ENCODE data around the gene PPP1R3G.

DNA sequence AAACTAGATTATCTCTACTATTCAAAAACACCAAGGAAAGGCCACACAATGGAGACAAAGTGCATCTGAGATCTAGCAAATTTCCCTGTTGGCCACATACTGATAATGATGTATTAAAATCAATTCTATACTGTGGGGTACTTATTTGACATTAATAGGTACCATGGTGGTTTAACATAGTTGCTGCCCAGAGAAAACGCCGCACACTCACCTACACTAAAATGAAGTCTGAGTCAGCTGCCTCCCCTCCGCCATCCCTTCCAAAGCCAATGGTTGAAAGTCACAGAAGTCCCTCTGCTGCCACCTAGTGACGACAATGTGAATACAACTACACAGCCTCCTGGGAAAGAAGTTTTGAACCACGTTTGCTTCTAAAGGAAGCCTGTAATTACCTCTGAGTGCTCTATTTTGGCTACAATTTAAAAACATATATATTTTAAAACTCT is 20.4 kb upstream of the ECI2 start:
- PRO-cap, 2 experiments: no peak in any of the 2 experiments

GRCh38 chr6:4190748-4191045 is 55.3 kb upstream of the ECI2 start:
- PRO-cap, 2 experiments: no peak in any of the 2 experiments

DNA sequence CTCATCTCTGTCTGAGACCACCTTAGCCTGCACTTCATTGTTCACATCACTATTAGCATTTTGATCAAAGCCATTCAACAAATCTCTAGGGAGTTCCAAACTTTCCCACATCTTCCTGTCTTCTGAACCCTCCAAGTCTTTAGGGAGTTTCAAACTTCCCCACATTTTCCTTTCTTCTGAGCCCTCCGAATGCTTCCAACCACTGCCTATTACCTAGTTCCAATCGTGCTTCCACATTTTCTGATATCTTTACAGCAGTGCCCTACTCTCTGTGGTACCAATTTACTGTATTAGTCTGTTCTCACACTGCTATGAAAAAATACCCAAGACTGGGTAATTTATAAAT is 84.2 kb upstream of the ECI2 start:
- PRO-cap, 2 experiments: no peak in any of the 2 experiments

GRCh38 chr6:4371203-4371838 is 235.9 kb upstream of the ECI2 start:
- PRO-cap, 2 experiments: peak in 1 of 2 experiments; most common plus-strand start chr6:4371767 (in 1); most common minus-strand start chr6:4371618 (in 1)

DNA sequence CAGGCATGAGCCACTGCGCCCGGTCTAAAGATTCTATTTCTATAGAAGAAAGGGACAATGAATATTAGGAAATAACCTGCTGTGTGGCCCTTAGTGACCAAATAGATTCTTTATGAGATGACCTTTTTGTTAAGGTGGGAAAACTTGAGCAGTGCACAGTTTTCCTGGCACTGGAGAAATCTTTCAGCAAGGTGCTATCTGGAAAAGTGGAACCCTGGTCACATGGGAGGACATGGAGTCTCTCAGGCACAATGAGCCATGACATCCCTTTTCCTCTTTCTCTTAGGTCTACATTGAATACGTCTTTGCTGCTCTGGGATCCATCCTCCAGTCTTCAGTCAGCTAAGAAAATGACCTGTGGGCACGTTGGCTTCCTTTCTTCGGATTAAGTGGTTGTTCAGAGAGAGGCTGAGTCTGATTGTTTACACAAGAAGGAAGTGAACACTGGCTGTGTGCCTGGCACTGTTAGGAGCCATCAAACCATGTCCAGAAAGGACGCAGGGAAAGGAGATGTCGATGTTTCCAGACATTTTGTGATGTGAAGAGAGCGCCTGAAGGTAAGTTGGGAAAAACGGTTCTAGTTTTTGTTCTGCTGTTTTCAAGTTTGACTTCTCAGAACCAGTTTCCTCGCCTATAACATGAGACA is 310.0 kb upstream of the CDYL start:
- PRO-cap, 2 experiments: no peak in any of the 2 experiments

DNA sequence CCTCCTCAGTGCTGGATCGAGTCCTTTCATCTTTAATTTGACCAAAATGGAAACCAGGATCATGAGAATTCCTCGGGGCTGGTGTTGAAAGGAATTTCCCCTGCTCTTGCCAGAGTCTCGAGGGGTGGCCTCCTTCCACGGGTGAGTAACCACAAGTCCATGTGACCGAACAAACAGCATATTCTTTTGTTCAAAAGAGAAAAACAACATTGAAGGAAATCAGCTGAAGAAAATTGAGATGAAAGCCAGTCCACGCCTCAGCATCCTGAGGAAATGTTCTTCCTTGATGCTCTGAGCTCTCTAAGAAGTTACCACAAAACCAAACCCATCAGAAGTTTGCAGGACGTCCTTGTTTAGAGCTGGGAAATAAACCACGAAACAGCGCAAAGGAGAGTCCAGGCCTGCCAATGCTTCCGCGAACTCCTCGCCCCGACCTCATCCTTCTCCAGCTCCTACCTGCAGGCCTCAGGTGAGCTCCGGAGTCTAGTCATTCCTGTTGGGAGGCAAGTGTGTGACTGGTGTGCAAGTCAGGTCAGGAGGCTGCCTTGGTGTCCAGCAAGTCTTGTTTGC is 165.8 kb upstream of the CDYL start:
- PRO-cap, 2 experiments: no peak in any of the 2 experiments

DNA sequence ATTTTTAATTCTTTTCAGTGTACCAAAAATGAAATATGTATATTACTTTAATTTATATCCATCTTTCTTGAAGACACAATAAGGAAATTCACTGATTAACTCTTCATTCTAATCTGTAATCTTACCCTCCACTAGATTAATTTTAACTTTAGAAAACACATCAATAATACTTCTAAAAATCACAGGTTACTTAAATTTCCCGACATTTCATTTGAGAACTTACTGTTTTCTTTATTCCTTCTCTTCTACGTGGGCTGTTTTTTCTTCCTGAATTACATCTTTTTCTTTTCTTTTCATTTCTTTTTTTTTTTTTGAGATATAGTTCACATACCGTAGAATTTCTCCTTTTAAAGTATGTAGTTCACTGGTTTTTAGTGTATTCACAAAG is 20.9 kb downstream of the CDYL start:
- PRO-cap, 2 experiments: no peak in any of the 2 experiments

DNA sequence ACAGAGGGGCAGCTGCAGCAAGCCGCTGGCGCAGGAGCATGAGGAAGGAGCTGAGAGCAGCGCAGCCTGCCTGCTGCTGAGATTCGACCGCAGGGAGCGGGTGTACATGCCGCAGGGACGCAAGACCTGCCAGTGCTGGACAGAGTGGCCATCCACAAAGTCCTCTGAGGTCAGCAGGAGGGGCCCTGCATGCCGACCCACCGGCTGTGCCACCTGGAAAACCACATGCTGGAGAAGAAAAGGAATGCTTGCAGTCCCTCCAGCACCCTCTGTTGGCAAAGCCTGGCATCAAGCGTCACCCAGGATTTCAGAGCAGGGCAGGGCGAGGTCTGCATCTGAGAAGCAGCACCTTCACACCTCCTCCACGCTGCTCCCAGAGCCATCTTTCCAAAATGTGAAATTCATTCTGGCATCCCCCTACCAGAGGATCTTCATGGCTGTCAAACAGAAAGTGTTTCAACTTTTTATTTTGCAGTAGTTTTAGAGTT is 29.8 kb downstream of the CDYL start:
- PRO-cap, 2 experiments: no peak in any of the 2 experiments

DNA sequence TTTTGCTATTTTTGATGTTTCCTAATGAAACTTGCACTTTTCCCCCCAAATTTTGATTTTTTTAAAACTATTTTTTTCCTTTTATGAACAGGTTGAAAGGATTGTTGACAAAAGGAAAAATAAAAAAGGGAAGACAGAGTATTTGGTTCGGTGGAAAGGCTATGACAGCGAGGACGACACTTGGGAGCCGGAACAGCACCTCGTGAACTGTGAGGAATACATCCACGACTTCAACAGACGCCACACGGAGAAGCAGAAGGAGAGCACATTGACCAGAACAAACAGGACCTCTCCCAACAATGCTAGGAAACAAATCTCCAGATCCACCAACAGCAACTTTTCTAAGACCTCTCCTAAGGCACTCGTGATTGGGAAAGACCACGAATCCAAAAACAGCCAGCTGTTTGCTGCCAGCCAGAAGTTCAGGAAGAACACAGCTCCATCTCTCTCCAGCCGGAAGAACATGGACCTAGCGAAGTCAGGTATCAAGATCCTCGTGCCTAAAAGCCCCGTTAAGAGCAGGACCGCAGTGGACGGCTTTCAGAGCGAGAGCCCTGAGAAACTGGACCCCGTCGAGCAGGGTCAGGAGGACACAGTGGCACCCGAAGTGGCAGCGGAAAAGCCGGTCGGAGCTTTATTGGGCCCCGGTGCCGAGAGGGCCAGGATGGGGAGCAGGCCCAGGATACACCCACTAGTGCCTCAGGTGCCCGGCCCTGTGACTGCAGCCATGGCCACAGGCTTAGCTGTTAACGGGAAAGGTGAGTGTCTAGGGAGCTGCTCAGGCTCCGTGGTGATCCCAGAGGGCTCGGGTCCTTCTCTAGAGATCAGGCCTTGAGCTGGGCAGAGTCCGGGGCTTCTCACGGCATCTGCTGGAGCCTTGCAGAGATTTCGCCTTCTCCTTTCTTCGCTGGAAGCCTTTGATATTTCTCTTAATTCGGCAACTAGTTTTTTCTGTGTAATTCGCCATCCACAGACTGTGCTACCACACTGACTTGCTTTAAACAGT is 111.9 kb downstream of the RPP40 start:
- PRO-cap, 2 experiments: no peak in any of the 2 experiments

DNA sequence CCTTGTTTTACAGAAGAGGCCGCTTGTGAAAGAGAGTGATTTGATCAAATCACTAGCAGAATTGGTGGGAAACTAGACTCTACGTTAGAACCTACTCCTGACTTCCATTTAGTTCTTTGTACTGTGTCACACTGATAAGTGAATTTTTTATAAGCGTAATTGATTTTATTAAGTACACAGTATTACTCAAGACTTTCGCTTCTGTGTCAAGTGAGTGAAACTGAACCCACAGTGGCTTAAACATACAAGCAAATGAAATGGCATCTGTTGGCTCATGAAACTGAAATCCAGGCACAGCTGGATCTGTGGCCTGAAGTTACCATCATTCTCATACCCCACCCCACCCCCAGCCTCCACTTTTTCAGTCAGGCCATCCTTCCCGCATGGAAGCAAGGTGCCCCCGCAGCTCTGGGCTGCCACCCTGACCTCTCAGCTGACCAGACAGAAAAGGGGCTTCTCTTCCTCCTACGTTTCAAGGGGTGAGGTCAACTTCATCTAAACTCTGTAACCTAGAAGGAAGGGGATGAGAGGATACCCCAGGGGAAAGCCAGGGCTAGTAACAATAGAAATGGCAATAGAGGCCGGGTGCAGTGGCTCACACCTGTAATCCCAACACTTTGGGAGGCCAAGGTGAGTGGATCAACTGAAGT is 102.2 kb downstream of the RPP40 start:
- PRO-cap, 2 experiments: no peak in any of the 2 experiments

DNA sequence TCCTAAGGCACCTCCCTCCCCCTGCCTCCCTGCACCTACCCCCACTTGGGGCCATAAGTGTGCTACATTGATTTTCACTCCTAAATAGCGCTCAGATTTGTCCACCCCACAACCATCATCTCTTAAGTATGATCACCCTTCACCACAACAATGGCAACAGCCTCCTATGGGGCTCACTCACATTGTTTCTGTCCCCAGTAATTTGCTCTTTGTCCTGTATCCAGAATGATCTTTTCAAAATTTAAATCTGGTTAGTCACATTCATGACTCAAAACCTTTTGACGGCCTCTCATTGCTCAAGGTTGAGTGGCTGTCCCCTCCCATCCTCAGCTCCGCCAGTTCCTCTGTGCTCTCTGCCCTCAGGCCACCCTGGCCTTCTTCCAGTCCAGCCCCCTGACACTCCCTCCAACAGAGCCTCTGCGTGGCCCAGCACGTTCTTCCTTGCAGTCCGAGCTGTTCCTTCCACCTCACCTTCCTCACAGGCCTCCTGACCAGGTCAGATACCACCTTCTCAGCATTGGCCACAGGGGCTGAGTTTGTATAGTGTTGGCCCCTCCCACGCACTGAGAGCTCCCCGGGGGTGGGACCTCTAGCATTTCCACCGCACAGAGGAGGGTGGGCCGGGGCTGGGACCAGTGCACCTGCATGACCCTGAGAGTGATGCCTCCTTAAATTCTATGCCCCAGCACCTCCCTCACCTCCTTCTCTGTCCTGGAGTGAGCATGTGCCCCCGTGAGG is 2.5 kb upstream of the PPP1R3G start:
- PRO-cap, 2 experiments: no peak in any of the 2 experiments

DNA sequence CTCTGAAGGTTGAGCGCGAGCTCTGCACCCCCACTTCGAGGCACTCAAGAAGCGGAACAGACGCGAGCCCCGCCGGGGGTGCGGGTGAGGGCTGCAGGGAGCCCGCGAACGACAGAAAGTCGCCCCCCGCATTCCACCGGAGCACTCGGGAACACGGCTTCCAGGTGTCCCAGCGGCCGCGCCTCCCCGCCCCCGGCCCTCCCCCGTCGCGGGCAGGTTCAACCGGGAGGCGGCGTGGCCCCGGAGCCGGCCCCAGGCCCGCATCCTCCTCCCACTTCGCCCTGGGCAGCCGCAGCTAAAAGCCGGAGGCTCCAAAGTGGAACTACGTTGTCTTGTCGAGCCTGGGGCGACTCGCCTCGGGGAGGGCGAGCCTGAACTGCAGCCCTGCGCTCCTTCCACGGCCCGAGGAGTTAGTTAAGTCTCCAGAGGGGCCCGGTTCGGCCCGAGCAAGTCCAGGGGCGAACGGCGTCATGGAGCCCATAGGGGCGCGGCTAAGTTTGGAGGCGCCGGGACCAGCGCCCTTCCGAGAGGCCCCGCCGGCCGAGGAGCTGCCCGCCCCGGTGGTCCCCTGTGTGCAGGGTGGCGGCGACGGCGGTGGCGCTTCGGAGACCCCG is at the start of gene PPP1R3G:
PPP1R3G (plus strand) TSS at position 326 of the 614 bp plus-strand sequence.
- PRO-cap, 2 experiments: peak in 2 of 2 experiments; most common plus-strand start position 325 of the sequence (in 1); most common minus-strand start position 138 of the sequence (in 1)

GRCh38 chr6:5087137-5087924 is 2.2 kb downstream of the PPP1R3G start:
- PRO-cap, 2 experiments: no peak in any of the 2 experiments

GRCh38 chr6:5204634-5205539 is 55.9 kb downstream of the LYRM4 start:
- PRO-cap, 2 experiments: no peak in any of the 2 experiments

GRCh38 chr6:5259838-5260594 is 734 bp downstream of the LYRM4 start:
- PRO-cap, 2 experiments: peak in 1 of 2 experiments; most common plus-strand start chr6:5260499 (in 1)

DNA sequence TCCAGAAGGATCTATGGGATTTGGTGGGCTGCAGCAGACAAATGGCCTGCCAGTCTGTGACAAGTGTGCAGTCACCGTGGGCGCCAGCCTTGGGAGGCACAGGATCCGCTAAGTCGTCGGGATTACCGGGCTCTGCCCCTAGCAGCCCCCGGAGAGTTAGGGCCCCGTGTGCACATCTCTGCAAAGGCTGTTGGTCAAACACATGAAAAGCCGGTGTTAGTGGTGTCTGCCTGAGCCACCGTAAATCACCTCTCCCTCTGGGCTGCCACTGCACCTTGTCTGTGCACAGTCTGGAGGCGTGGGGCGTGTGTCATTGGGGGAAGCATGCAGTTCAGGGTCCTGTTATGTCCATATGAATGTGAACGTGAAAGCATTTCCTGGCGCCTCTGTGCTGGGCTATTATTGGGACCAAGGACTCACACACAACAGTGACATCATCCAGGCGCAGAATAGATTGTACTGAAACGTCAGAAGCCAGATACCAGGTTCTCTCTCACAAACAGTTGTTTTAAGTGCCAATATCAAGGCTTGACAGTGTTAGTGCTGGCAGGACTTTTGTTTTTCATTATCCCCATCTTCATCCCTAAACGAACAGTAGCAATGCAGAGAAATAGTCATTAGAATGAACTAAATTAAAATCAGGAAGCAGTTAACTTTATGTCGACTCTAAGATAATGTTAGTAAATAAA is 305.5 kb downstream of the NRN1 start:
- PRO-cap, 2 experiments: no peak in any of the 2 experiments

- PRO-cap, 2 experiments: no peak in any of the 2 experiments
Measured at GRCh38 chr6:6657476-6657903, 69.0 kb downstream of the LY86 start.

DNA sequence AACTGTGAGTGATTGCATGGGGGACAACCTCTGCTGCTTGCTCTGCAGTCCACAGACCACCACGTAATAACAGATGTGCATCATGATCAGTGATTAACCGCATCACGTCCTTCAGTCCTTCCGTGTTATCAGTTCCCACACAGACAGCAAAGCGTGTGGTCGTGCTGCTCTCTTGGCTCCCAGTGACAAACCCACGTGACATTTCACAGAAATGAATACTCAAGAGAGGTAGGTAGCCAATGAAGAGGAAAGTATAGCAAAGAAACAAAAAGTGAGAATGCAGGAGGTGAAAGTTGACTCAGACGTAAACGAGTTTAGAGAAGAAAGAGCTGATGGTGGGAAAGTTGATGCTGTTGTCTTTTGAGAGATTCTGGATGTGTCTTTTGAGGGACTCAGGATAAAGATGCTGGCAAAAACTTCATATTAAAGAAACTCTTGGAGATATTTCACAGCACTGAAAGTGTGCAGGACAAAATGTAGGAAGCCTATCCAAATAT is 96.0 kb downstream of the LY86 start:
- PRO-cap, 2 experiments: no peak in any of the 2 experiments

- PRO-cap, 2 experiments: no peak in any of the 2 experiments
Measured at GRCh38 chr6:6824998-6825637, 236.6 kb downstream of the LY86 start.

DNA sequence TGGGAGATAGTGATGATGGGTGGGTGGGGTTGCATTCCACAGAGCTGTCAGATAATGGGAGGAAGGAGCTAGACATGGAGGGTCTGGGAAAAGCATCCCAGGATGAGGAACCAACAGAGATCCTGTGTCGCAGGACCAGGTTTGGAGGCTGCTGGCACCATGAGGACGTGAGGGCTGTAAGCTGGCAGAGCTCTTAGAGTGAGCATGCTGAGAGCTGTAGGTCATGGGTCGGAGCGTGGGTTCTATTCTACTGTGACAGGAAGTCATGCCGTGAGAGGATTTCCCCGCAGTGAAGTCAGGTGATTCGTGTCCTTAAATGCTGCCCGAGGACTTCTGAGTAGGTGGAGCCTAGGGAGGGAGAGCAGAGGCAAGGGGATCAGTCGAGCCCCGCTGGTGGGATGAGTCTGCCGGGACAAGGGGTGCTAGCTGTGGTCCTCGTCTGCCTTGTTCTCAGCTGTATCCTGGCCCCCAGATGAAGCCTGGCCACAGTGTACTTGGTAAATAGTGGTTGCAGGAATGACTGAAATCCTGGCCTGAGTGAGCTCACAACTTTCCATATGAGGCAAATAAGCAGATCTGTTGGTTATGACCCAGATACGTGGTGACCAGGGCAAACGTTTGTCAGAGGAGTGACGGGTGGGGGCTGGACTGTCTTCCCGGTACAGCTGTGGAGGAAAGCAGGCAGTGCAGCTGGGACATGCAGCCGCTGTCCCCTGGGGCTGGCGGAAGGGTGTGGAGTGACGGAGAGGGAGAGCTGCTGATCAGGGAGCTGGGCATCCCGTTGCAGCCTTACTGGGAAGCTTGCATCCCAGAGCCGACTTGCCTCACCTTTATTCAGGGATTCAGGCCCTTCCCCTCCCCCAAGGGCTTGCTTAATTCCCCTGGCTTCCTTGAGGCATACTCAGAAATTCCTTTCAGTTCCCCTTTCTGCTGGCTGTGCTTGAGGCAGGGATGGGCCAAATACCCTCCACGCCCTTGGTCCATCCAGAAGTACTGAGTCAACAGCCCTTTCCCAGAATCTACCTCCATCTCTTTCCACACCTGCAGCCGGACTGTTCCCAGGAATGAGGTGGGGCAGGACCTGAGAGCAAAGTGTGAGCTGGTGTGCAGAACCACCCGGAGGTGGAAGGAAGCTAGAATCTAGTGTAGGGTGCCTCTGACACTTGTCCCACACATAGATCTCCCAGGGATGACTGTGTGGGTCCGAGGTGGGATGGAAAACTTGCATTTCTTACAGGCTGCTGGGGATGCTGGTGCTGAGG is 250.9 kb upstream of the RREB1 start:
- PRO-cap, 2 experiments: peak in 2 of 2 experiments; most common plus-strand start position 344 of the sequence (in 2); most common minus-strand start position 235 of the sequence (in 1)

Measured in heart right ventricle (tissue), 2 donors.